Endometrial microvascular endothelial cells (primary cell): ENCODE measurements around a stretch of chr22.

GRCh38 chr22:27882930-27883259 lies 36.2 kb downstream of the PITPNB start:
- RAMPAGE, long total RNA = no peak

- RAMPAGE, long total RNA = no peak
Measured at GRCh38 chr22:28191501-28191905, 272.4 kb upstream of the PITPNB start.

DNA sequence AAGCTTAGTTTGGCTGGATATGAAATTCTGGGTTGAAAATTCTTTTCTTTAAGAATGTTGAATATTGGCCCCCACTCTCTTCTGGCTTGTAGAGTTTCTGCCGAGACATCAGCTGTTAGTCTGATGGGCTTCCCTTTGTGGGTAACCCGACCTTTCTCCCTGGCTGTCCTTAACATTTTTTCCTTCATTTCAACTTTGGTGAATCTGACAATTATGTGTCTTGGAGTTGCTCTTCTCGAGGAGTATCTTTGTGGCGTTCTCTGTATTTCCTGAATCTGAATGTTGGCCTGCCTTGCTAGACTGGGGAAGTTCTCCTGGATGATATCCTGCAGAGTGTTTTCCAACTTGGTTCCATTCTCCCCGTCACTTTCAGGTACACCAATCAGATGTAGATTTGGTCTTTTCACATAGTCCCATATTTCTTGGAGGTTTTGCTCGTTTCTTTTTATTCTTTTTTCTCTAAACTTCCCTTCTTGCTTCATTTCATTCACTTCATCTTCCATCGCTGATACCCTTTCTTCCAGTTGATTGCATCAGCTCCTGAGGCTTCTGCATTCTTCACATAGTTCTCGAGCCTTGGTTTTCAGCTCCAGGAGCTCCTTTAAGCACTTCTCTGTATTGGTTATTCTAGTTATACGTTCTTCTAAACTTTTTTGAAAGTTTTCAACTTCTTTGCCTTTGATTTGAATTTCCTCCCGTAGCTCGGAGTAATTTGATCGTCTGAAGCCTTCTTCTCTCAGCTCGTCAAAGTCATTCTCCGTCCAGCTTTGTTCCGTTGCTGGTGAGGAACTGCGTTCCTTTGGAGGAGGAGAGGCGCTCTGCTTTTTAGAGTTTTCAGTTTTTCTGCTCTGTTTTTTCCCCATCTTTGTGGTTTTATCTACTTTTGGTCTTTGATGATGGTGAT lies 288.3 kb downstream of the TTC28 start:
- RAMPAGE, long total RNA = no peak

- RAMPAGE, long total RNA = no peak
Measured at GRCh38 chr22:28412385-28412993, 267.2 kb downstream of the TTC28 start.

GRCh38 chr22:28429090-28429879 lies 250.4 kb downstream of the TTC28 start:
- RAMPAGE, long total RNA = no peak

- RAMPAGE, long total RNA = no peak
Measured at GRCh38 chr22:28441635-28442172, 237.9 kb downstream of the TTC28 start.

GRCh38 chr22:28796693-28797476 lies 24.4 kb downstream of the CCDC117 start:
- RAMPAGE, long total RNA = no peak

- RAMPAGE, long total RNA = no peak
Measured at GRCh38 chr22:29093454-29093952, 20.7 kb downstream of the KREMEN1 start.

DNA sequence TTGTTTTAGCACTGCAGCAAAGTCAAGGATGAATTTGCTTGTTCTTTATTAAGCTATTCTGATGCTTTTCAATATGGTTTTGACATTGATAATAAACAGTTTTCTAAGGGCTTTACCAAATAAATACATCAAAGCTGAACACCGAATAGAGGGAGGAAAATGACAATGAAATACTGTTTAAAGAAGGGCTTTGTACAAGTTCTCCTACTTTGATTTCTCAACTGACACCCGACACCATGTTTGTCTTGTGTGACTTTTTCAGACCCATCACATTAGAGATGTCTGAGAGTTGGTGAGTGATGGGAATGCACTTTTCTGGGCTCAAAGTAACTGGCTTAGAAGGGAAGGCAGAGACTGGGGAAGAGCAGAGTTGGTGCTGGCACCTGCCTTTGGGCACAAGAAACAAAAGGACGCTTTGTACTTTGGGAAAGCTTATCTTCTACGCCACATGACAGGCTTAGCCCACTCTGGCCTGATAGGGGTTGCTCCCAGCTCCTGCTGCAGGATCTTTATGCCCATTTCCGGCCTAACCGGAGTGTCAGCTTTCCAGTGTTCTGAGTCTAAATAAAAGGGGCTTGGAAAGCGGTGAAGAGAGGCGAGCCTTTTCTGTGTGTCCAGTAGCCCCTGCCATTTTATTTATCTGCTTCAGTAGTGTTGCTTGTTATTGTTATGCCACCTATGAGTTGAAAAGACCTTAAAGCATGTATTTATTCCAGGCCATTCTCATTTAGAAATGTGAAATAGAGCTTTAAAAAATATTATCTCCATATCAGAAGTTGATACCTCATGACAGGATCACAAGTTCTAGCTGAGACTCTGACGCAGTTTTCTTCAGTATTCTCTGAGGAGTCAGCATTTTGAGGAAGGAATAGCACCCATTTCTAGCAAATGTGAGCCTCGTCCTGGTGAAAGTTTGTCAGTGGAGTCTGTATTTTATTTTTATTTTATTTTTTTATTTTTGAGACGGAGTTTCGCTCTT lies 24.1 kb downstream of the KREMEN1 start:
- RAMPAGE, long total RNA = no peak

DNA sequence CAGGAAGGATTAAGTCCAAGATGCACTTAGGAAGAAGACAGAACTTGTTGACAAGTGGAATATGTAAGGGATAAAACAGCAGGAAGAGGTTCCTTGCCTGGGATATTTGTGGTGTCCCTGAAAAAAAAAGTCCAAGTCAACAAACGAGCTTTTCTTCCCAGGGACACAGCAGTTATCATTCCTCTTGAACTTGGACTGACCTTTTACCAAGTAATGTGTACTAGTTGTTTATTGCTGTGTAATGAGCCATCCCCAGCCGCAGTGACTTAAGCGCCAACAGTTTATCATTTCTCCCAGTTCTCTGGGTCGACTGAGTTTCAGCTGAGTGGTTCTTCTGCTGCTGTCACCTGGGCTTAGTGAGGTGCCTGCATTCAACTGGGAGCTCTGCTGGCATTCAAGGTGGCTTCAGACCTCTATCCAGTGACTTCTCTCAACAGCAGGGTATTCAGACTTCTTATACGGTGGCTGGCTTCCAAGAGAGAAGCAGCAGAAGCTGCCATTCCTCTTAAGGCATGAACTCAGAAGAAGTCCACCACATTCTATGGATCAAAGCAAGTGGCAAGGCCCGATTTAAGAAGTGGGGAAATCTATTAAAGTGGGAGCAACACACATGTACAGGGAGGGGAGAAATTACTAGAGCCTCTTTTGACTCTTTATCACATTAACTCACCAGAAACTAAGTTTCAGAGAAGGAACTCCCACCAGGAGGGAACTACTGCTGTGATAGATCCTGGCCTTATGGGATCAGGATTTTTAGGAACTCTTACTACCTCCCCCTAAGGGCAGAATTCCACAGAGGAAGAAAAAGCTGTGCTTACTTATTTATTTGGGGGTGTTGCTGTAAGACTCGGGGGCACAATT lies 37.2 kb downstream of the KREMEN1 start:
- RAMPAGE, long total RNA = no peak

DNA sequence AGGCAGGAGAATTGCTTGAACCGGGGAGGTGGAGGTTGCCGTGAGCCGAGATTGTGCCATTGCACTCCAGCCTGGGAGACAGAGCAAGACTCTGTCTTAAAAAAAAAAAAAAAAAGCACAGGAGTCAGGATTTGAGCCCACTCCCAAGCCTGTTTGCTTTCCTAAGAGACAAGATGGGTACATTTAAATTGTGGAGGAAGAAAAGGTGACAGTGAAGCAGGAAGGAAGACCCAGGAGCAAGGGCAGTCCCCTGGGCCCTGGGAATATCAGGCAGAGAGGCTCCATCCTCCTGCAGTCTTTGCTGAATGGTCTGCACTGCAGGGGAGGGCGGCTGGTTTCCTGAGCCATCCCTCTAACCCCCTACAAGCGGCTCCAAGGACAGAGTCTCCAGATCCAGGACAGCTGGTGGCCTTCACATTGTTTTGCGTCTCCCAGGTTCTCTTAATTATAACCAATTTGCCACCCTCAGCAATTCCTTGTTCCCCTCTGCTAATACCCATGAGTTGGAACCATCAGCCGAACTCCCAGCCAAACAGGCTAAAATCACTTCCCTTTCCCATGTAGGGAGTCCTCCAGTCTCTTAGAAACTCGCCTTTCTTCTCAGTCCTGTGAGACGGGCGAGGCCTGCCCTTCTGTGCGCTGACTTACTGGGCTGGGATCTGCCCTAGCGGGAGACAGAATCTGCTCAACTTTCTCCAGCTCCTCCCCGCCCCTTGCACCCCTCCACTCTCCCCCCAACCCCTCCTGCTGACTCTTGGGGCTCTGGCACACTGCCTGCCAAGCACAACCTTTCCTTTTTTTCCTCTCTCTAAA lies 53.6 kb upstream of the EMID1 start:
- RAMPAGE, long total RNA = no peak

GRCh38 chr22:29220169-29220715 lies 14.5 kb downstream of the EMID1 start:
- RAMPAGE, long total RNA = no peak

DNA sequence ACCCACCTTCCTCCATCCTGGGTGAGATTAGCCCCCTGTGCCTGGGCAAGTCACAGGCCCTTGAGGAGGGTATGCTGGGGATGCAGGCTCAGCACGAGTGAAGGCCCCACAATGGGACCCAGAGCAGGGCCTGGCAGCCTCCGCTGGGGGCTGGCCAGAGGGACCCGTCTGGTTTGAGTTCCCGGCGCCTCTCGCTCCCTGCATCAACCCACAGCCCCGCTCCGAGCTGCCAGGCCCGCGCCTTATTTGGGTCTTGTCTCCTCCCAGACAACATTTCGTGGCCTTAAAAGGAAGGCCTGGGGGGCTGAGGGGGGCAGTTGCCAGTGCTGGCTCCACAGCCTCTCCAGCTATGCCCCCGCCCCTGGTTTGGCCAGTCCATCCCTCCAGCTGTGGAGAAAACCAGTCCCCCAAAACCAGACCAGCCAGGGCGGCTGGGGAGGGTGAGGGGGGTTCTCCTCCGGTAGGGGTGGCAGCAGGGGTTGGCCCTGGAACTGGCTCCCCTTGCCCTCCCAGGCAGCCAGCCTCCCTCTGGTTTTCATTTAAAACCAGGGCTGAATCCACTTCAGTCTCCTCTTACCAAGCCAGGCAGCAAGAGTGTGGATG lies 18.4 kb downstream of the EMID1 start:
- RAMPAGE, long total RNA = no peak

DNA sequence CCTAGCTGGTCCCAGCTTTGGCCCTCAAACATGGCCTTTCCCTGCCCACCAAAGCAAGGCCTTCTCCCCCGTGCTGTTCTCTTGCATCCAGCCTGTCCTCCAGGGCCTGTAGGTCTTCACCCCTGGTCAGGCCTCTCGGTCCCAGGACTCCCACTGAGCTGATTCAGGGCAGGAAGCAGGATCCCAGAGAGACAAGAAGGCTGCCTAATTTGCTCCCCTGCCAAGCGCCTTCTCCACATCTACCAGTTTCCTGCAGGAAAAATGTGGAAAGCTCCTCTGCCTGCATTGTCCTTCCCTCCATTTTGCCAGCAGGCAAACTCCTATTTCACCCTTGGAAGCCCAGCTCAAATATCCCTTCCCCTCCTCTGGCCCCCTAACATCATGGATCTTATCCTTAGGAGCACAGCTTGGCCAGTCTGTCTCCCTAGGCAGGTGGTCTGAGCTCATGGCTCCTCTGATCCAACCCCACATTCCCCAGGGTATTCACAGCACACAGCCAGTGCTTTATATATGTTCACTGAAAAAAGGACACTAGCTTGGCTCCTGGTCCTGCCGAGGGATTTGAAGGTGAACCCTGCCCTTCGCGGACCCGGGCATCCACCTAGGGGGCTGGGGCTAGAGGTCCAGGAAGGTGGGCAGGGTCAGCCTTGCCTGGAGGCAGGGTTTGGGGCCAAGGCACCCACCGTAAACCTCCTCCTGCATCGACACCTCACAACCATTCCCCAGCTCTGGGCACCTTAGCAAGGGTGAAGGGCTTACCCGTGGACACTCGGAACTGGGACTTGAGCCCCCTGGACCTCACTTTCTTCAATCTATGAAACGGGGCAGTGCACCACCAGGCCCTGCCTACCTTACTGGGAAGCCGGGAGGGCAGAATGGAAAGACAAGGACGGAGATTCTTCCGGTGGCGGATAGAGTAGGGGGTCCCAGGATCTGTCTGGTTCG lies 933 bp downstream of the RHBDD3 start:
- RAMPAGE, long total RNA = no peak

DNA sequence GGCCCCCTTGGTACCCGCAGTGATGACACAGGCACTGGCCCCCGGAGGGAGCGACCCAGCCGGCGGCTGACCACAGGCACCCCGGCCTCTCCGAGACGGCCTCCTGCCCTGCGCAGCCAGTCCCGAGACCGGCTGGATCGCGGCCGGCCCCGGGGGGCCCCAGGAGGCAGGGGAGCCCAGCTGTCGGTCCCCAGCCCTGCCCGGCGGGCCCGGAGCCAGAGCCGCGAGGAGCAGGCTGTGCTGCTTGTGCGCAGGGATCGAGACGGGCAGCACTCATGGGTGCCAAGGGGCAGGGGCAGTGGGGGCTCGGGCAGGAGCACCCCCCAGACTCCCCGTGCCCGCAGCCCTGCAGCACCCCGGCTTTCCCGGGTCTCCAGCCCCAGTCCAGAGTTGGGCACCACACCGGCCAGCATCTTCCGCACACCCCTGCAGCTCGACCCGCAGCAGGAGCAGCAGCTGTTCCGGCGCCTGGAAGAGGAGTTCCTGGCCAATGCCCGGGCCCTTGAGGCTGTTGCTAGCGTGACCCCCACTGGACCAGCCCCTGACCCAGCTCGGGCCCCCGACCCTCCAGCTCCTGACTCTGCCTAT lies 3.9 kb downstream of the RASL10A start:
- RAMPAGE, long total RNA = no peak

DNA sequence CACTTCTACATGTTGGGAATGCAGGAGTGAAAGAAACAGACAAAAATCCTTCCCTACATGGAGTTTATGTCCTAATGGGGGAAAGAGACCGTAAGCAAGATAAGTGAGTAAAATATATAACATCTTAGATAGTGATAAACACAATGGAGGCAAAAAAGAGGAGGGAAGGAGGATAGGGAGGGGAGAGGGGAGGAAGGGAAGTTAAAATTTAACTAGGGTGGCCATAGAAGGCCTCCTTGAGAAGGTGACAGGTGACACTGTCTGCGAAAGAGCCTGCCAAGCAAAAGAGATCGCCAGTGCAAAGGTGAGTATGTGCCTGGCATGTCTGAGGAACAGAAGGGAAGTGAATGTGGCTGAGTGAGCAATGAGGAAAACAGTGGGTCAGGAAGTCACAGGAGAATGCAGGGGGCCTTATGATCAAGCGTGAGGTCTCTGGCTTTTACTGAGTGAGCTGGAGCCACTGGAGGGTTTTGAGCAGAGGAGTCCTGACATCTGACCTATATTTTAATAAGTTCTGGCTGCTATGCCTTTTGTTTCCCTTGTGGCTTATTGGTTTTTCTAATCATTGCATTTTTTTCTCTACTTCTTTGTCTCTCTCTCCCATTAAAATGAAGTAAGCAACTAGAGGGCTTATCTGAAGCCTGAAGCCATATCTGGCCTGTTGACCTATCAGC lies 5.8 kb downstream of the AP1B1 start:
- RAMPAGE, long total RNA = no peak

- RAMPAGE, long total RNA = no peak
Measured at GRCh38 chr22:29799217-29799839, 32.2 kb downstream of the UQCR10 start.

DNA sequence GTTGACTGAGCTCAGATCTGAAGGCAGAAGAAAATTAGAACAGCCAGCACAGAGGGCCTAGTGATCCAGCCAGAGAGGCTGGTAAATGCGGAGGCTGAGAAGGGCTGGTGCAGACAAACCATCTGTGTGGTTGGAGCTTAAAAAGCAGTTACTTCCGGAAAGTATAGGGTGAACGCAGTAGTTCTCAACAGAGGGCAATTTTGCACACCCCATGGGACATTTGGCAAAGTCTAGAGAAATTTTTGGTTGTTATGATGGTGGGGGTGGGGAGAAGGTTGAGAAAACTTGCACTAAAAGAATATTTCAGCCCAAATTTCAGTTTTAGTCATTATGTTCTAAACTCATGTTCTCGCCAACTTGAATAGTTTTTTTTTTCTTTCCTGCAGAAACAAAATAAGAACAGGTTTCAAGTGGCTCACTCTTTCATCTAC lies 1.5 kb upstream of the HORMAD2 start:
- RAMPAGE, long total RNA = no peak

GRCh38 chr22:30246982-30247112 lies 288 bp upstream of the LIF start:
- RAMPAGE, long total RNA = no peak

DNA sequence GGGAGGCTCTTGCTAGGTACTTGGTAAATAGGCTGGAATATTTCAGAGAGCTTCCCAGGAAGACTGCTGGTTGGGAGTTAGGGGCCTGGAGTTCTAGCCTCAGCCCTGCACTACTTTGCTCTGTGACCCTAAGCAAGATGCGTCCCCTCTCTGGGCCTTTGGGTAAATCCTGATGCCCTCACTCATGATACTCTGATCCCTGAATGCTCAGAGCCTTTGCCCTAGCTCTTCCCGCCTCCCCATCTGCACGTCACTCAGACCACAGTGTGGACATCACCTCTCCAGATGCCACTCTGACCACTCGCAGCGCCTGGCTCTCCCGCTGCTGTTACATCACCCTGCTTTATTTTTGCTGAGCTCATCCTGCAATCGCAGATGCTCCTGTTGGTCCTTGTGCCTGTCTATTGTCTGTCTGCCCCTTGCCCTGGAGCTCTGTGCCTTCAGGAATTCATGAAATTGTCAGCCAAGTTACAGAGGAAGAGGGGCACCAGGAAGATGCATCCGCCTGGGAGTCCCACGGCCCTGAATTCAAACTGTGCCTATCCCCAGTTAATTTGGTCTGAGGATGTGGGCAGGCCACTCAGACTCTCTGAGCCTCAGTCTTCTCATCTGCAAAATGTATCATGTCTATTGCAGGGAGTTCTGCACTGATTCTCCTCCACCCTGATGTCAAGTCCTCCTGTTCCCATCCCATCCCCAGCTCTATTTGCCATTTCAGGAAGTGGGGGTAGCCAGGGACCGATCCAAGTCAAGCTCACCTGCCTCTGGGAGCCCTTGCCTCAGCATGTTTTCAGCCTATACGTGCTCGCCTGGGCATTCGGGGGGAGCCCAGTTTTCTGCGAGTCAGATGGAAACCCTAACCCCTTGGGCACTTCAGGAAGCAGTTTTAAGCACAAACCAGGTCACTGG lies 5.4 kb downstream of the OSM start:
- RAMPAGE, long total RNA = no peak